ENCODE measurements around a stretch of chr10.

GRCh38 chr10:75136808-75137277 is 25.4 kb downstream of the SAMD8 start:
- PRO-cap, 2 experiments, result no peak in any of the 2 experiments

DNA sequence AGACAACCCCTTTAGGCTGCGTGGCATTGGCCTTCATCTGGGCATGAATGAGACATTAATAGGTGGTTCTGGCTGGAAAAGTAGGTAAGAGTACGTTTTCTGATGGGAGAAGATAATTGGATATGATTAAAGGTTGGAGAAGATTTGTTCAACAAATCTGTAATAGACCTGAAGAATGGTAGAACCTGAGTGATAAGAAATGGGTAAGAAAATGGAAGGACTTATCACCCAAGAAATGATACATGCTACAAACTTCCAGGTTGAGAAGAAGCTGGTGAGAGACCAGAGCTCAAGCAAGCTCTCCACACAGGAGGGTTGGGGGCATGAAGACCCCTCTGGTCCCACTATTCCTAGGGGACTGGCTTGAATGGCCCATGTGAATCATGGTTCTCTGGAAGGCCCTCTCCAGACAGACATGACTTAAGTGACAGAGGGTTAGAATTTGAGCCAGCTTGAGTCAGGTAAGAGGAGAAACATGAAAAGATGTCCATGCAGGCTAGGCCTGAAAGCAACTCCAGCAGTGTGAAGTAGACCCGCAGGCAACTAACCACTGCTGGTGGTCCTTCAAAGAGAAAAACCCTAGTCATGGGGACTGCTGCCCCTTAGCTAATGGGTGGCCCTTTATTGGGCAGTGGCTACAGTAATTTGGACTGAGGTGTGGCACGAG is 3.7 kb downstream of the COMTD1 start:
- PRO-cap, 2 experiments, result no peak in any of the 2 experiments

- PRO-cap, 2 experiments, result no peak in any of the 2 experiments
Observed at GRCh38 chr10:75262601-75263107, 26.9 kb upstream of the COMTD1 start.

- PRO-cap, 2 experiments, result peak in 2 of 2 experiments; most common plus-strand start chr10:75402866 (in 2); most common minus-strand start chr10:75402945 (in 1)
Observed at GRCh38 chr10:75402514-75403284, 1.1 kb upstream of the ZNF503 start.

DNA sequence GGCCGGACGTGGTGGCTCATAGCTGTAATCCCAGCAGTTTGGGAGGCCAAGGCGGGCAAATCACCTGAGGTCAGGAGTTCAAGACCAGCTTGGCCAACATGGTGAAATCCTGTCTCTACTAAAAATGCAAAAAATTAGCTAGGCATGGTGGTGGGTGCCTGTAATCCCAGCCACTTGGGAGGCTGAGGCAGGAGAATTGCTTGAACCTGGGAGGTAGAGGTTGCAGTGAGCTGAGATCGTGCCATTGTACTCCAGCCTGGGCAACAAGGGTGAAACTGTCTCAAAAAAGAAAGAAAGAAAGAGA is 9.3 kb downstream of the LRMDA start:
- PRO-cap, 2 experiments, result no peak in any of the 2 experiments

DNA sequence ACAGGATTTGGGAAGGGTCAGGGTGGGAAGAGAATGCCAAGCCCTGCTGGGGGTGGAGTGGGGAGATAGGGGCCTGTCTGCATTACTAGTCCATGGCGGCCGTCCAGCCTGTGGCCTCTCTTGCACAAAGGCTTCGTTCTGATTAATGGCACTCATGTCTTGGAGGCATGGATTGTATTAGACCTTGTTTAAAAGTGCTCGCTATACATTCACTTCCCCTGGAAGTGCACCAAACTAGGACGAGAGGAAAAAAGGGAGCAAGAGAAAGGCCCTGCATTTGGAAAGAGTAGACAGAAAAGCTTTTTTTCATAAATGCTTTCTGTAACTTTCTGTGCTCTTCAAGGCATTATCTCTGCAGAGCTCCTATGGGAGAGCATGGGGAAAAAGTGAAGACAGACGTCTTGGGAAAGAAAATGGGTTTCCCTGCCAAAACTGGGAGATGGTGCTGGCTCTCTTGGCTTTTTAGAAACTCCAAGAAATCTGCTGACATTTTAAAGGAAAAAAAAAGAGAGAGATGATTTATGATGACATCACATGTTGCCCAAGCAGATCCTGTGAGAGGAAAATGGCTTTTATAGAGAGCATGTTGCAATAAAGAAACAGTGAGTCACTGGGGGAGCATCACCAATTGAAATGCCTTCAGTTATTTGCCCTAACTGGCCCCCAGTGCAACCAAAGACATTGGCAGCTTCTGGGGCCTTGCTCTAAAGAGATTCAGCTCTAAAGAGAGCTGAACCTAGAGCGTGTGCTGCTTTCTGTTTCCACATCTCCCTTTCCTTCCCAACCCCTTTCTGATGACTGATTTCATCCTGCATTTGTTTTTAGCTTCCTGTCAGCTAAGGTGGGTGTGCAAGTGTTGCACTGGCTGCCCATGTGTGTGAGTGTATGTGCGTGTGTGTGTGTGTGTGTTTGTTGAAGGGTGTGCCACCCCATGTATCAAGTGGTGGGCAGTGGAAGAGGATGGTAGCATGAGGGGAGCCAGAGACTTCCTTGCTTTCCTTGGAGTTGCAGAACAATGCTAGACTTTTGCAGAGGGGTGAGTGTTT is 37.6 kb downstream of the LRMDA start:
- PRO-cap, 2 experiments, result no peak in any of the 2 experiments

DNA sequence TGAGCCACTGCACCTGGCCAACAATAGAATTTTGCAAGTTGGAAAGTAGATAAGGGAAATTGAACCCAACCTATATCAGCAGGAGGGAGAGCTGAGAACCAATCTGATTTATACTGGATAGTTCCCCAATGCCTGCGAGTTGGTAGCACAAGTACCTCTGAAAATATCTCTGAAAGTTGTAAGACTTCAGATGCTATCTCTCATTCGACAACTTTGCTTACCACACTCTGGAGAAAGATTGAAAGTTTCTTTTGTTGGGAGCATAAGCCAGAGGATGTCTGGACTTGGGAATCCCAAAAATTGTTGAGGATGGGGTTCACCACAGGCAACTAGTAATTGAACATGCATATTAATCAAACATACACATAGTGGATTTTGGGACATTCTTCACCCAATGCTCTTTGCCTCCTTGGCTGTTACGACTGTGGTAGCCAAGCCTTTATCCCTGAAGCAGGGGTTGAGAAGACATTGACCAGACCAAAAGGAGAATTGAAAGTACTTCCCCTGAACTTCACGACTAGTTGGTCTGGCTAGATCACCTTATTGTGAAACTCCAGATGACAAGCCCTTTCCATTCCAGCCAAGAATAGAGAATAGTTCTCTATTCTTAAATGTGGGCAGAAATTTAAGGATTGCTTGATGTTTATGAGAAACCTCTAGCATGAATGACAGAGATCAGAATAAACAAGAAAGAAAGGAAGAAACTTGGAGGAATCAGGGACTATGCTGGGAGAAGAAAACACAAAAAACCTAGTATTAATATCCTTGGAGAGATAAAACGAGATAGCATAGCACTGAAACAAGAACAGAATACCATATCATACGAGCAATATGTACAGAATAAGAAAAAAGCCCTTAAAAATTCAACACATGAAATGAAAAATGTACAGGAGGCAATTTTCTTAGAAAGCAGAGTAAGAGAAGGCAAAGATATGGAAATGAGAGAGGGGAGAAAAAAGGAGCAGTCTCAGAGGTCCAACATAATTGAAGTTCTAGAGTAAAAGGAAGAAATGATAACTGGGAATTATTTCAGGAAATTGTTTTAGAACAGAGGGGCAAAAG is 97.0 kb downstream of the LRMDA start:
- PRO-cap, 2 experiments, result no peak in any of the 2 experiments

DNA sequence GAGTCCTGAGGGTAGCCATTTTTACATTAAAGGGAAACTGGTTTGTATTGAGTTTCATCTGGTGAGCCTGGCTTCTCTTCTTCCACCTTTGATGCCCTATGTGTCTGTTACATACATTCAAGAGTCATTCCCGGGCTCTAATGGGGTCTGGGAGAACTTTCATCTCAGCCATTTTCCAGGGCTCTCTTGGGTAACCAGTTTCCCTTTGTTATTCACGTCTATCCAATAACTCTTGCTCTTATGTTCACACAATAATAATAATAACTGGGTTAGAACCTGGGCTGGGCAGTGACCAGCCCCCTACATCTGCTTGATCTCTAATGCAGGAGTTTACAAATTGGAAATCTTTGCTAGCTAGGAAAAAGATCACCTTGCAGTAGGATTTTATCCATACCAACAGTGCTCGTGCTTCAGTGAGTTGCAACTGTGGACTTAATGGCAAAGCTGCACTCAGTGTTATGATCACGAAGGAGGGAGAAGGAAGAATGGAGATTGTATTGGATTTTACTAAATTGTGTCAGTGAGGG is 685.4 kb downstream of the LRMDA start:
- PRO-cap, 2 experiments, result no peak in any of the 2 experiments

- PRO-cap, 2 experiments, result no peak in any of the 2 experiments
Observed at GRCh38 chr10:77341385-77342068, 296.1 kb downstream of the KCNMA1 start.

DNA sequence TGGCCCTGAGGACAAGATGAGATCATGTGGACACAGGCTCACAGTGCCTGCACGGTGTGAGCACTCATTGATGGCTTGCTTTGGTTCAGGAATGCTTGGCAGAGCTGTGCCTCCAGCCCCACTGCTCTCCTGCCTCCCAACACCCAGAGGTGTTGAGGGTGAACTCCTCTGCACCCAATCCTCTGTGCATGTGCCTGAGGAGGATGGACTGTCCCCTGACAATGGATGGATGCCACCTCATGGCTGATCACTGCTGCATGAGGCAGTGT is 136.5 kb downstream of the KCNMA1 start:
- PRO-cap, 2 experiments, result no peak in any of the 2 experiments

- PRO-cap, 2 experiments, result no peak in any of the 2 experiments
Observed at GRCh38 chr10:77529873-77530354, 107.7 kb downstream of the KCNMA1 start.

DNA sequence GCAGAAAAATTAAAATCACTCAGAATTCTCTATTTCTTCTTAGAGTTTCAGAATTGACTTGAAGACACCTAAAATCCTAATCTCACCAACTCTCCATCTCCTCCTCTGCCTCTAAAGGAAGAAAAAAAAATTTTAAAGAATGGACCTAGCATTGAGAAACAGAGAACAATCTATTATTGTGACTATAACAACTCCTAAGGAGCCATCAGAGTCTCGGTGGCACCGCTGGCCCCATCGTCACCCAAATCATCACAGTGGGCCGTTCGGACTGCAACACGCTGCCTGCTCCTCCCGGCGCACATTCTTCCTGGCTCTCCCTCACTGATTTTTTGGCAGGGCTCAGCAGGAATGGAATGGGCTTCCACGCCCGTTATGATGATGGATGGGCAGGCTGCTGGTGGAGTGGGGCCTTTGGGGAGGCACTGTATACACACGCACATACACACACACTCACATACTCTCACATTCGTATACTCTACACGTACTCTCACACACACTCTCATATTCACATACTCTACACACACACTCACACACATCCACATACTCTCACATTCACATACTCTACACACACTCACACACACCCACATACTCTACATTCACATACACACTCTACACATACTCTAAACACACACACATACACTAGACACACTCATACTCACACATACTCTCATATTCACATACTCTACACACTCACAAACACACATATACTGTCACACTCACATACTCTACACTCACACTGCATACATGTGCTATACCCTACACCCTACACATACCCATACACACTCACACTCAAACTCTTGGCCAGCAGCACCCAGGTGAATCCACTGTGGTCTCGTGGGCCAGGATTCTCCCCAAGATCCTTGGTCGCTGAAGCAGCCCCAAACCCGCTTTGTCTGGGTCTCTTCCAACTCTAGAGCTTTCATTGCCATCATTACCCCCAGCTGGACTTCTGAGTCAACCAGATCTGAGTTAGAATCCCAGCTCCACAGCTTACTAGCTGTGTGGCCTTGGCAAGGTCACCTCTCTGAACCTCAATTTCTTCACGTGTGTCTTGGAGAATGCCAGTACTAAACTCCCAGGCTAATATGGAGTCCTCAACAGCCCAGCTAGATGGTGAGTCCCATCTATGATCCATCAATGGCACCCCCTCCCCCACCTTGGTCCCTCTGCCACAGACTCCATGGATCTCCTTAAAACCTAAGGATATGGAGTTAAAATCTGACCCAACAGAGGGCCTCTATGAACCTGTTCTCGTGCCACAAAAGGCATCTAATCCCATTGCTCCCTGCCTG is 99.6 kb downstream of the KCNMA1 start:
- PRO-cap, 2 experiments, result no peak in any of the 2 experiments

- PRO-cap, 2 experiments, result no peak in any of the 2 experiments
Observed at GRCh38 chr10:77606507-77607344, 30.9 kb downstream of the KCNMA1 start.

GRCh38 chr10:77636639-77637107 is 935 bp downstream of the KCNMA1 start:
- PRO-cap, 2 experiments, result no peak in any of the 2 experiments

- PRO-cap, 2 experiments, result no peak in any of the 2 experiments
Observed at GRCh38 chr10:77806679-77807183, 119.8 kb downstream of the DLG5 start.

GRCh38 chr10:77866417-77867120 is 60.0 kb downstream of the DLG5 start:
- PRO-cap, 2 experiments, result no peak in any of the 2 experiments

DNA sequence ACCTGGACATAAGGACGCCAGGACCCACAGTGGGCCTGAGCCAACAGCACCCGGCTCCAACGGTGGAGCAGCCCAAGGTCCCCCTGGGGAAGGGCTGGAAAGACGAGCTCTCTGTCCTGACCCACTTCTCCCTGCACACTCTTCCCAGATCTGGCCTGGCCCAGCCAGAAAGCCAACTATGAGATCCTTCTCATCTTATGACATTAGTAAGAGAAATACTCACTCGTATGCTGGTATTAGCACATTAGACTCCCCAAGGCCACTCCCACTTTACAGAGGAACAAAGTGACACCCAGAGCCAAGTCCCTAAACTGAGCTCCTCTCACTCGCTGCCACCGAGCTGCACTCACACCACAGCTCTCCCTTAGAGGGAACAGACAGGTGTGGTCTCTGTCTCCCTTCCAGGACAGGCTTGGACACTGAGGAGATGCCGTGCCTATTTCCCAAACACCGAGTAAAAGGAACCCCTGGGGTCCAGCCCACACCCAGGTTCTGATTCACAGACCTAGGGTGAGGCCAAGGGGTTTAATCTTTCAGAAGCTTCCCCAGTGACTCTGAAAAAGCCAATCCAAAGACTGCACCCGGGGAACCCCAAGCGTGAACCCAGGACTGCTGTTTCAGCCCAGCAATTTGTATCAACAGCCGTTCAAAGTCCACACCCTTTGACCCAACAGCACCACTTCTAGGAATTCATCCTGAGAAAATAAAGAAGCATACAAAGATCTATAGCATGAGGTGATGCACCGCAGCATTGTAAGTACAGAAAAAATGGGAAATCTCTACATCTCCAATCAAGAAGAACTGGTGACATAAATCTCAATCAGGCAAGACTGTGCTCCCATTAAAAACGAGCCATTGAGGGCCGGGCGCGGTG is 24.6 kb downstream of the DLG5 start:
- PRO-cap, 2 experiments, result no peak in any of the 2 experiments

DNA sequence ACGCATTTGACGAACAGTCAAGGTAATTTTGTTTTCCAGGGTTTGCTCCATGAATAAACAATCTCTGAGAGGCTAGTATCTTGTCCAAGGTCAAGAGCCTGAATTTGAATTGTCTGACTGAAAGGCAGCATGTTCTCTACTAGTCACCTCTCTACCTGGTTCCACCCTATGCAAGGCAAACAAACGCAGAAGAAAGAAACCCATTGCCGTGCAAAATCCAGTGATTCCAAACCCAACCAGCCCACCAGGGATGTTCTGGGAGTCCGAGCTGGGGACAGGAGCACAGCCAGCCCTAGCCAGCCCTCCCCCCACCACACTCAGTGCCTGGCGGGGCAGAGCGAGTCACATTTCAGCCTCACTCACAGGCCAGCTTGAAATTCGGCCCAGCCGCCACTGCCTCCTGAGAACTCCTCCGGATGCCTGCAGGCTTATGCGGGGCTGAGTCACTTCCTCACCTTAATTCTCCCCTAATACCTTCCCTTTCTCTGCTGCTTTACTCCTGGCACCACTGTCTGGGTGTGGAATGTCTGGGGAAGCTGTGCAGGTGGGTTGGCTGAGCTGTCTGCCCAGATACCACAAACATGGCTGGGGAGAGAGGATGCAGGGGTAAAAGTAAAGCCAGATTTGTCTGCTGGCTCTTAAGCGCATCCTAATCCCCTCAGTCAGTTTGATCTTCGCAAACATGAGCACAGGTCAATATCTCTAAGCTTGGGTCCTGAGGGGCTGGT is 22.6 kb upstream of the DLG5 start:
- PRO-cap, 2 experiments, result no peak in any of the 2 experiments

DNA sequence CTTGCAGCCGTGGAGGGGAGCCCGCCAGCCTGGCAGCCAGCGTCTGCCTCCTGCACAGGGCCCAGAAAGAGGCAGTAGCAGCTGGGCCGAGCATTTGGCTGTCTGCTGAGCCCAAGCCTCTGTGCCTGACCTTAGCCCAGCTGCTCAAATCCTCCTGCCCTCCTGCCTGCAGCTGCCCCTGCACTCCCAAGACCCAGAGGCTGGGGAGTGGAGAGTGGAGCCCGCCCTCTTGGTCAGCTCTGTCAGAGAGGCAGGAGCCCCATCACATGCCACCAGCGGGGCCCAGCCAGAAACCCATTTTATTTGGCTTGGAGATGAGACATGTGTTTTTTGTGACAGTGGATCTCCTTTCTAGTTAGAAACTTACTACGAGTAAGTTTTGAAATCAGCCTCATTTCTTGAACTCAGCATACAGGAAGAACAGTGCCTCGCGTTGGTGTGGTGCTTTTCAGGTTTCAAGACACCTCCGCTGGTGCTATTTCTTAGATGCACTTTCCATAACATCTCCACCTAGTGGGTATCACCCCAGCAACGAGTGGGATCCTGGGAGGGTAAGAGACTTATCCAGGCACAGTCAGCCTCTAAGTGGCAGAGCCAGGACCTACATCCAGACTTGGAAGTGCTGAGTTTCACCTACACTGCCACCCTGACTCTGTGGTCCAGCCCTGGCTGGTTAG is 477.1 kb downstream of the RPS24 start:
- PRO-cap, 2 experiments, result no peak in any of the 2 experiments

DNA sequence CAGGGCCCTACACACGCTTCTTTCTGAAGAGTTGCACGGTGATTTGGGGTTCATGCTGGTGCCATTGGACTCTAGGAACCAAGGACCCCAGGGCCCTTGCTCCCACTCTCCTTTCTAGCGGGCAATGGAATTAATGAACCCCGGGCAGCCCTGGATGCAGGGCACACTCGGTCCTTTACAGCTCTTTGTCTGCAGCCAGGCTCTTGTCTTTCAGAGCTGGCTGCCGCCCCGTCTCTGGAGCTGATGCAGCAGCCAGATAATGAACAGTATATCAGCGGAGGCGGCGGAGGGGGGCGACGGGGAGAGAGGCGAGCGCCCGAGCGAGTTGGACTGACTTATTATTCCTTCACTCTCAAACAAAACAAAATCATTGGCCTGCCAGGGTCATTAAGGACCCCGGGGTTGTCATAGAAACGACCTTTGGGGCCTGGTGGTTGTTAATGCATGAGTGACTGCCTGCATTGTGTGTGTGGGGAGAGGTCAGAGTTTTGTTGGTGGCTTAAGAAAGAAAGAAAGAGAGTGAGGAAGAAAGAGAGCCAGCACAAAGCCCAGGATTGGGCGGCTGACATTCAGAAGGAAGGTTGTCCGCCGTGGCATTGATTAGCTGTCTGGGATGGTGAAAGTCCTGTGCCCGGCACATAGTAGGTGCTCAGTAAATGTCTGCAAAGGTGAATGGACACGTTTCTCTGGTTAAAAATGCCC is 411.9 kb upstream of the ZMIZ1 start:
- PRO-cap, 2 experiments, result no peak in any of the 2 experiments

All from right ventricle myocardium (tissue), 1 donor.